ENCODE measurements around the genes DNASE1L1 and GDI1.

DNA sequence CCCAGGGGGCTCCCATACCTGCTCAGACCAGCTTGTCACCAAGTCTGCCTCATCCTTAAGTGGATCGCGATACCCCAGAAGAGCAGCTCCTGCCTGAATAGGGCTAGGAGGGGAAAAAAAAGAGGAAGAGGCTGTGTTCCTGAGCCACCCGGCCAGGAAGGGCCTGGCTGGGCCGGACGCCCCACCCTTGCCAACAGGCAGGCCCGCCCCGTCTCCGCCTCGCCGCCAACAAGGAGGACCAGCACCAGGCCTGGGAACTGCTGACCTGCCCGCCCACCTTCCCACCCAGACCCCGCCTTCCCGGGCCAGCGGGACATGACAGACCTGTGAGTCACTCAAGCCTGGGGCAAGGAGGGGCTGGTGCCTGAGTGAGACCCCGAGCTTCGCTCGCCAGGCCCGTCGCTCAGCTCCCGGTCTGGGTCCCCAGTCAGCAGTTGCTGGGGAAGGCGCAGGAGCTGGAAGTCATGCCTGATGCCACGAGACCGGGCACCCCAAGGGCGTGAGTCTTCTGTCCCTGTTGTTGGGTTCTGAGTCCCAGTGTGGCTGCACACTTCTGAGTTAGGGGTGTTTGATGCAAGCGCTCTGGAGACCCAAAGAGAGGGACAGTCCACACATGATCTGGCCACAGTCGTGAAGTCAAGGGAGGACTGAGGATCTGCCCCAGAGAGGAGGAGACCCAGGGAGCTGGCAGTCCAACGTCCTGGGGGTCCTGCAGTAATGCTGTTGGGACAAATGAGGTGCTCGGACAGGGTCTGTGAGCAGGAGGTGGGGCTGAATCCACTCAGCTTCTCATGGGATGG is at the start of gene DNASE1L1:
DNASE1L1 (minus strand) TSS at position 161 of the 800 bp plus-strand sequence.
- PRO-cap, 6 experiments = peak in 5 of 6 experiments; most common plus-strand start position 334 of the sequence (in 4); most common minus-strand start position 99 of the sequence (in 3)
- RAMPAGE, long total RNA, 2 experiments = start-site peak on the minus strand in 1 of 2 experiments, centred at position 99 of the sequence, 34 reads per replicate
- RRBS = 16% methylated on average over 10 of the region's 28 CpGs

DNA sequence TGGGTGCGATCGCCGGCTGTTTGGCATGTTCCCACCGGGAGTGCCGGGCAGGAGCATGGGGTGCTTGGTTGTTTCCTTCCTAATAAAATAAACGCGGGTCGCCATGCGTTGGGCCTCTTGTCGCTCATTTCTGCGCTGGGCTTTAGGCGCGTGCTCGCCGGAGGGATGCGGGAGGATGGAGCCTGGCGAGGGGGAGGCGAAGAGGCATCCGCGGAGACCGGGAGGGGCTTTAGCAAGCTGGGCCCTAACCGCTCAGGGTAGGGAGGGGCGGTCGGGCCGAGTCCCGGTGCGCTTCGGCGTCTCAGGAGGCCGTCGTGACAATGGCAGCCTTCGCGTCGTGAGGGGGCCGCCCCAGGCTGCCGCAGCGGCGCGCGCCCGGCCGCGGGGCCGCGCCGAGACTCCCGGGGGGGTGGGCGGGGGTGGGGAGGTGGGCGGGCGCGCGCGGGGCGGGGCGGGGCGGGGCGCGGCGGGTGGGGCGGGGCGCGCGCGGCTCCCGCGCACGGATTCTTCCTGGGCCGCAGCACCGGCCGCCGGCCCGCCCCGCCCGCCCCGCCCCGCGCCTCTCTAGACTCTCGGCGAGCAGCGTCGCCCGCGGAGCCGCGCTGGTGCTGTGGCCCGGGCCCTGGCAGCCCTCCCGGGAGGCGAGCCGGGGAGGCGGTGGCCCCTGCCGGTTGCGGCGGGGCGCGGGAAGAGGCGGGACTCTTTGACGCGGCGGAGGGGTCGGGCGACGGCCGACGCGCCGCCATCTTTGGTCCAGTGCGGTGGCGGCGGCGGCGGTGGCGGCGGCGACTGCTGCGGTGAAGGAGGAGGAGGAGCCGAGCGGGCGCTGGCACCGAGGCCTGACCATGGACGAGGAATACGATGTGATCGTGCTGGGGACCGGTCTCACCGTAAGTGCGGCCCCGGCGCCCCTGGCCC is at the start of gene GDI1:
GDI1 (plus strand) TSS at position 745 of the 918 bp plus-strand sequence.
- PRO-cap, 6 experiments = peak in 6 of 6 experiments; most common plus-strand start position 567 of the sequence (in 3); most common minus-strand start position 322 of the sequence (in 1)
- RAMPAGE, long total RNA, 2 experiments = start-site peak on the plus strand in 2 of 2 experiments, centred at positions 761 to 766 of the sequence, 28 to 172 reads per replicate
- RRBS = 1% methylated on average over 37 of the region's 127 CpGs

DNA sequence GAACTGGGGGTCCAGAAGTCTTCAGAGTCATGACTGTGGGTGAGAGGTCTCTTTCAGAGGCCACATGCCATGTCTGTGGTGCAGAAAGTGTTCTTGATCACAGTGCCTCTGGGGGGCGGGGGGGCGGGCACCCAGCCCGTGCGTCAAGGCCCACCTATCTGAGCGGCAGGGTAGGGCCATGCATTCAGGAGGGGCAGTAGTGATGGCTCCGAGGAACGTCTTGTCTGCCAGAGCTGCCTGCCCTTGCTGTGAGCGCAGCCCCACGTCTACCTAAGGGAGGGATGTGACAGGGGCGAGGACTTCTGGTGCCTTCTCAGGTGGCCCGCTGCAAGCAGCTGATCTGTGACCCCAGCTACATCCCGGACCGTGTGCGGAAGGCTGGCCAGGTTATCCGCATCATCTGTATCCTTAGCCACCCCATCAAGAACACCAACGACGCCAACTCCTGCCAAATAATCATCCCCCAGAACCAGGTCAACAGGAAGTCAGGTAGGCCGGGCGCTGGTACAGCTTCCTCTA is 2.6 kb upstream of the FAM50A start:
- PRO-cap, 6 experiments = no peak in any of the 6 experiments
- RAMPAGE, long total RNA, 2 experiments = no peak in any of the 2 experiments
- RRBS = no CpG with 5 or more reads among the region's 19 CpGs

- PRO-cap, 6 experiments = no peak in any of the 6 experiments
- RAMPAGE, long total RNA, 2 experiments = no peak in any of the 2 experiments
- RRBS = no CpG with 5 or more reads among the region's 33 CpGs
These were observed 1.5 kb upstream of the FAM50A start for GRCh38 chrX:154441848-154443339.

GRCh38 chrX:154485264-154485761 is 1.1 kb downstream of the UBL4A start:
- PRO-cap, 6 experiments = peak in 5 of 6 experiments; most common plus-strand start chrX:154485569 (in 5)
- RAMPAGE, long total RNA, 2 experiments = no peak in any of the 2 experiments
- RRBS = no CpG with 5 or more reads among the region's 16 CpGs

GRCh38 chrX:154541636-154542777 is 4.6 kb downstream of the G6PD start:
- PRO-cap, 6 experiments = no peak in any of the 6 experiments
- RAMPAGE, long total RNA, 2 experiments = no peak in any of the 2 experiments
- RRBS = no CpG with 5 or more reads among the region's 19 CpGs

DNA sequence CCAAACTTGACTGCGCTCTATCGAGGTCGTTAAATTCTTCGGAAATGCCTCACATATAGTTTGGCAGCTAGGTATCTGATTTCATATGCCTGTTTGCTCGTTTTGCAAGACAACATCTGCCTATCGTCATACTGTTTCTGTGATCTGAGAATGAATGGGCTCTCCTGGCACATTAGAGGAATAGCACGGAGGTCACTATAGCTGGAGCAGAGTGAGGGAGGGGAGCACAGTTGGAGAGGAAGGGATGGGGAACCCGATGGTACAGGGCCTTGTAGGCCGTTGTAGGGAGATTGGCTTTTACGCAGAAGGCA is 554 bp downstream of the IKBKG start:
- PRO-cap, 6 experiments = no peak in any of the 6 experiments
- RAMPAGE, long total RNA, 2 experiments = no peak in any of the 2 experiments
- RRBS = no CpG with 5 or more reads among the region's 10 CpGs

DNA sequence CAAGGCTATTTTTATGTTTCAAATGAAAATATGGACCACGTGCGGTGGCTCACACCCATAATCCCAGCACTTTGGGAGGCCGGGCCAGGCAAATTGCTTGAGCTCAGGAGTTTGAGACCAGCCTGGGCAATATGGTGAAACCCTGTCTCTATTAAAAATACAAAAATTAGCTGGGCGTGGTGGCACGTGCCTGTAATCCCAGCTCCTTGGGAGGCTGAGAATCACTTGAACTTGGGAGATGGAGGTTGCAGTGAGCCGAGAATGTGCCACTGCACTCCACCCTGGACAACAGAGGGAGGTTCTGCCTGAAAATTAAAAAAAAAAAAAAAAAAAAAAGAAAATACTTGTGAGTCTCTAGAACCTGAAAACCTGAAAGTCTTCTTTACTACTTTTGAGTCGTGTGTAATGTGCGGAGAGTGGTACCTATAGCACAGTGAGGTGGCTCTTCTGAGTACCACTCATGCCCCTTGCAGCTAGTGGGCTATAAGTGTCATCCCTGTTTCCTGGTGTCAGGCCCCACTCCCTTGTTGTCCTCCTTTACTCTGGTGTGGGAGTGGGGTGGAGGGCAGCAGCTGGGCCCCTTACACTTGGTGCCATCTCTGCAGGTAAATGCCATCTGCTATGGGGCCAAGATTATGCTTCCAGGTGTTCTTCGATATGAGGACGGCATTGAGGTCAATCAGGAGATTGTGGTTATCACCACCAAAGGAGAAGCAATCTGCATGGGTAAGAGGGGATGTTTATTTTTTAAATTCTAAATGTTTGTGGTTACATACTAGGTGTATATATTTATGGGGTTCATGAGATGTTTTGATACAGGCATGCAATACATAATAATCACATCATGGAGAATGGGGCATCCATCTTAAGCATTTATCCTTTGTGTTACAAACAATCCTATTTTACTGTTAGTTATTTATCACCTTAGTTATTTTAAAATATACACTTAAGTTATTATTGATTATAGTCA is 7.8 kb downstream of the DKC1 start:
- PRO-cap, 6 experiments = no peak in any of the 6 experiments
- RAMPAGE, long total RNA, 2 experiments = no peak in any of the 2 experiments
- RRBS = no CpG with 5 or more reads among the region's 10 CpGs

DNA sequence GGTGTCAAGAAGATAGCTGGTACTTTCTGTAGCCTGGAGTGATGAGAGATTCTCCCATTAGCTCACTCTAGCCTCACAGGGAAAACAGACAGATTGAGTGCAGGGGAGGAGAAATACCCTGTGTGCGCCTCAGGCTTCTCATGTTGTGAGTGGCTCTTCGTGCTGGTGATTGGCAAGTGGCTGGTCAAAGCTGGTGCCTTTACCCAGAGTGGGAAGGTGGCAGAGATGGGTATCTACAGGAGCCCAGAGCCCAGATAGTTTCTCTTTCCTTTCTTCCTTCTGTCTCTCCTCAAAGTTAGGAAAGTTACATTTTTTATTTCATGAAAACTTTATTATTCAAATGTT is 18.5 kb downstream of the CMC4 start:
- PRO-cap, 6 experiments = no peak in any of the 6 experiments
- RAMPAGE, long total RNA, 2 experiments = no peak in any of the 2 experiments
- RRBS = no CpG with 5 or more reads among the region's 2 CpGs

DNA sequence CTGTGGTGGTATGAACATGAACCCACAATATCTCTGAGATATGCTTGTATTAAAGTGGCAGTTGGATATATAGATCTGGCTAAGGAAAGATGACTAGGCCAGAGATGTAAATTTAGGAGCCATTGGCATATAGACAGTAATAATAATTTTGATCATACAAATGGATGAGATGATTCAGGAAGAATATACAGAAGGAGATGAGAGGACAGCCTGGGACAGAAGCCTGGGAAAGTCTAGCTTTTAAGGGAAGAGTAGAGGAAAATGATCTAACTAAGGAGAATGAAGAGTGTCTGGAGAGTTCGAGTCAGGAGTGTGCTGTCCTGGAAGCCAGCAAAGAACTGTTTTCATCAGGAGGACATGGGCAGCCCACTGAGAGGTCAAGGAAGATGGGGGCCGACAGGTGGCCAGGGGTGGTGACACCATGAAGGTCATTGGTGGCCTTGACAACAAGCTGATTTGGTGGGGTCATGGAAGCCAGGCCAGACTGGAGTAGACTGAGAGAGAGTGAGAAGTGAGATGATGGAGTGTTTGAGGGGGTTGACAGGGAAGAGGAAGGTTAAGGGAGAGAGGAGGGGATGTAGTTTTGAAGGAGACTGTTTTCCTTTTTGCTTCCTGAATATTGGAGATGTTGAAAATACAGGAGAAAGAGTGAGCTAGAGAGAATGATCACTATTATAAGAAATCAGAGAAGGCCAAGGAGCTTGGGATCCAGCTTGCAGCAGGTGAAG is 71.0 kb upstream of the TMLHE start:
- PRO-cap, 6 experiments = no peak in any of the 6 experiments
- RAMPAGE, long total RNA, 2 experiments = no peak in any of the 2 experiments
- RRBS = no CpG with 5 or more reads among the region's 2 CpGs

Data from heart left ventricle (tissue), 7 donors.